Kidney (tissue), 2 donors: ENCODE measurements around a stretch of chr5.

DNA sequence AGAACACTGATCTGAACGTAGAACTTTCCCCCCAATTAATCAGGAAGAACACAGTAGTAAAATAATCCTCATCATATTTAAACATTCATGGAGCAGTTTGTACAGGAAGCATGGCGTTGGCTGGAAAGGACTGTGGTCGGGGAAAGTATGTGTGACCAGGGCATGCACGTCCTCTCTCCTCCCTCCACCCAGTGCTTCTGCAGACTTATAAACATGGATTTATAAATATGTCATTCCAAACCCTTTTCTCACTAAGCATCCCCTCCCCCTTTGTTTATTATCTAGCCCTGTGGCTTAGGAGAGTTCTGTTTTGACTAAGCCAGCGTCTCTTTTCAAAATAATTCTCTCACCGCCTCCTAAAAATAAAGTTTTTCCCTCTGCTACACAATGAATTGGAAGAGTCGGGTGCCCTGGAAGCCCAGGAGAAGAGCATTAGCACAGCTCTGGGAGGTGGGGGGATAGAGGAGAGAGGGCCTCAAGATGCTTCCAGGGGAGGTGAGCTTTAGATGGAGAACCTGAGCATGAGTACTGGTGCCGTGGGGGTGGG lies 70.4 kb upstream of the DAP start:
- PRO-cap = no peak
- RRBS = no CpG with 5 or more reads among the region's 8 CpGs

- PRO-cap = no peak
- RRBS = no CpG with 5 or more reads among the region's 6 CpGs
Observed at GRCh38 chr5:10962121-10962434, 201.0 kb upstream of the DAP start.

GRCh38 chr5:11760850-11761330 lies 143.4 kb downstream of the CTNND2 start:
- PRO-cap = no peak
- RRBS = no CpG with 5 or more reads among the region's 9 CpGs

DNA sequence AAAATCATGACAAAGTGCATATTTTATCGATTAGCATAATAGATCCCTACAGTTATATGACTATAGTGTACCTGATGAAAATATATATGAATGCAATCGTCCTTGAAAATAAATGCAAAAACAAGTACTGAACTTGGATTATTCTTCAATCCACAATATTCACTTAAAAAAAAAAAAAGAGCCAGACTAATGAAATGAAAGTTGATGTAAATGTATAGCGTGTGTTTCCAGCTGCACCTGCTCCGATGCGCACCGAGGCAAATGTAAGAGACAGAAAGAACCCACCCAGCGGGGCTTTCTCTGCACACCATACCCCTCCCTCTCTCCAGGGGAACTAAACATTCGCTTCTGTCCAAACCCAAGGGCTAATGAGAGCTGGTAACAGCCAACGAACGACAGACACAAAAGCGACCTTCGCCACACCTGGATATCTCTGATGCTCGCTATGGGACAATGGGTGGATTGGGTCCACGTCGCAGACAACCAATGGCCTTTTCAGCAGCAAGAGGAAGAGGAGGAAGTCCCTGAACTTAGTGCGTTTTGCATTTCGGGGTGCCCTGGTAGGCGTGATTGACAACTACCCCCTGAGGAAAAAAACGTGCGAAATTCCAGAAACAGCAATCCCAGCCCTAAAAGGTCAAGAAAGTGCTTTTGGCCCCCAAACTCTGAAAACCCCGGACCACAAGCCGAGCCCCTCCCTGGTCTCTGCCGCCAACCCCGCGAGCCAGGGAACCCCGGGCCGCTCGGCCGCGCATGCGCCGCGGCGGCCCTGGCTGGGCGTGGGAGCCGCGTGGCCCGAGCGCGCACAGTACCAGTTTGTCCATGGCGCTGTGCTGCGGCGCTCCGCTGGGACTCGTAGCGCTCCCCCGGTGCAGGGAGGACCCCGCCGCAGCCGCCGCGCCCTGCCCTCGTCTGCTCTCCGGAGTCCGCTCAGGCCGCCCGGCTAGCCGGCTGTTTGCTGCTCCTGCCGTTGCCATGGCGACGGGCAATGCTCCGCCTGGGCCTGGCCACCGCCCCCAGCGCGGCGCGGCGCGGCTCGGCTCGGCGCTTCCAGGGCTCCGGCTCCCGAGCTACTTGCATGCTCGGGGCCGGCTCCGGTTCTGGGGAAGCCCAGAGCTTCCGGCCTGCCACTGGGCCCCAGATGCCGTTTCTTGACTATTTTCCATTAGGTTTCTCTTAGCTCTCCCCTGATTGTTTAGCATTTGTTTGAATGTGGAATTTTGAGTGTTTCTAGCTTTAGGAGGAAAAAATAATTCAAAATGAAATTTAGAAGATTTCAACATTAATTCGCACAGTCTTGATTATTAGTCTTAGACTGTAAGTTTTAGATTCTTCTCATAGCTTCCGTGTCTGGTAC lies 66.8 kb upstream of the DNAH5 start:
- PRO-cap = bidirectional peak, plus-strand start at position 814 of the sequence, minus-strand start at position 745 of the sequence; bidirectional peak, plus-strand start at position 1,068 of the sequence, minus-strand start at position 914 of the sequence
- RRBS = under 1% methylated on average over 39 of the region's 81 CpGs

- PRO-cap = no peak
- RRBS = no CpG with 5 or more reads among the region's 7 CpGs
Observed at GRCh38 chr5:14172084-14173047, 29.2 kb downstream of the TRIO start.

- PRO-cap = no peak
- RRBS = no CpG with 5 or more reads among the region's 2 CpGs
Observed at GRCh38 chr5:14186081-14186507, 43.0 kb downstream of the TRIO start.

DNA sequence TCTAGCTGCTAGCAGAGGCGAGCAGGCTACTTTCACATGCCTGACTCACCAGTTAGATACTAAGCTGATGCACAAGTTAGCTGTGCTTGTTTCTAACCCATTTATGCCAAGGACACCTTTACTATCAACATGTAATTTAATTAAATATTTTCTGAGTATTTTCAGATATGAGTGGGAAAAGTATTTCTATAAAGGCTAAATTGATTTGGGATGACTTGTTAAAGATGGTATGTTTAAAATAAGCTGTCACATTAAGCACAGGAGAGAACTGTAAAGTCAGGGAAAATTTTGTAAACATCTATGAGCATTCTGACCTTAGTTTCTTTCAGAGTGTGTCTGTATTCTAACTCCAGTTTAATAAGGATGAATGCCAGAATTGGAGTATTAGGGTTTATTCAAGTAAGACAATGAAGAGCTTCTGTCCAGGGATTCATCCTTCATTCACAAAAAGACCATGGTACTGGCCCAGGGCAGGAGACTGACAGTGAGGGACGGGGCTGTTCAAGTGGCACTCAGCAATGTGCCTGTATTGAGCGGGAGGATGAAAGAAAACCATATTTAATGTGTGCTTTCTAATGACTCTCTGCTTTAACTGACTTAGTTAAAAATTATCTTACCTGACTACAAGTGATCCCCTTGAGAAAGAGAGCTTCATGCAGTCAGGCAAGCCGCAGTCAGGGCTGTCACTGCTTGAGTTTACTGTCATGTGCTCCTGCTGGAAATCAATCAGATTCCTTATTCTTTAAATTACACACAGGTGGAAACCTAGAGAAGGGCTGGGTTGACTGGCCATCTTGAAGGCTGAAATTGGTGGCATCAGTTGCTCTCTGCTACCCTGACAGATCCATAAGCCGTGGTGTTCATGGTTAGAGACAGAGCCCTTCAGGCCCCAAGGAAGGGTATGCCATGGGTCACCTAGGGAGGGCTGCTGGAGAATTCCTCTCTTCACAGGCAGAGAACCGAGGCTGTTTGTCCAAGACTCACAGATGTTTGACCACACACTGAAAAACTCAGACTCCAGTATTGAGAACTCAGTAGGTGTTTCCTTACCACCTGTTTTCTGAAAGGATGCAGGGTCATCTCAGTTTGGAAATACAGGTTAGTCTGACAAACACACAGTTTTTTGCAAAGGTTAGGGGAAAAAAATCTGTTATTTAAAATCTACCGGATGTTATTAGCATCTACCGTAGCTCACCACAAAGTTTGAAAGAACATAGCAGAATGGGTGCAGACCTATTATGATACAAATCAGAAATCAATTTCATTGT lies 70.7 kb downstream of the TRIO start:
- PRO-cap = no peak
- RRBS = no CpG with 5 or more reads among the region's 8 CpGs

DNA sequence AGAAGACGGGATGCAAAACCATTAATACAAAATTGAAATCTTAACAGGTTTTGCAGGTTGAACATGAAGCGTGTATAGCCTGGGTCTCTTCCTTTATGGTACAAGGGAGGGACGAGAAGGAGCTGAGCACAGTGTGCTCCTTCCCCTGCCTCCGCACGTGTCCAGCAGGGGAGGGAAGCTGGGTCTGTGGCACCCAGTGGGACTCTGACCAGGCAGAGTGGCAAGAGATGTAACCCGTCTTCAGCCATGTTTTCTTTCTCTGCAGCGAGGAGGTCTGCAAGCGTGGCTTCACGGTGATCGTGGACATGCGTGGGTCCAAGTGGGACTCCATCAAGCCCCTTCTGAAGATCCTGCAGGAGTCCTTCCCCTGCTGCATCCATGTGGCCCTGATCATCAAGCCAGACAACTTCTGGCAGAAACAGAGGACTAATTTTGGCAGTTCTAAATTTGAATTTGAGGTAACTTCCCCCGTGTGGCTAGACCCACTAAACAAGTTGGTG lies 143.5 kb downstream of the TRIO start:
- PRO-cap = no peak
- RRBS = no CpG with 5 or more reads among the region's 12 CpGs

DNA sequence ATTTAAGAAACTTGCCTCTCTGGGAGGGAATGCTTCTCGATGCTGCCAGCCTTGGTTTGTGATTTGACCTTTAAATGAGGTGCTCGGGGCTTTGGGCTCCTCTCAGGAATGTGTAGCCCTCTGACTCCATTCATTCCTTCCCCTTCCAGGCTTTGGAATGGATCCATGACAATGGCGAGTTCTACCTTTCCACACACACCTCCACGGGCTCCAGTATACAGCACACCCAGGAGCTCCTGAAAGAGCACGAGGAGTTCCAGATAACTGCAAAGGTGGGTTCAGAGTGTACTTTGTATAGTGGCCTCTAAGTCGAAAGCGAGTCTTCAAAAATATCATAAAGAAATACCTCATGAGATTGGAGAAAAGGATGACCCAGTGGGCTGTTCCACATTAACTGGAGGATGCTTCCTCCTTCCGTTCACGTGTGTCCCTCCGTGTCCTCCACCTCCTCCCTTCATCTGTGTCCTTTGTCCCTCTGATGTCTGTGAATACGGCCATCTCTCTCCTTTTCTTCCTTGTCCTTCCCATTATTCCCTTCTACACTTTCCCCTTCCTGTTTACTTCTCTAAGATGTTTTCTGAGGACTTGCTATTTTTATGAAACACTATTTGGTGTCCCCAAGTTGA lies 200.5 kb upstream of the OTULINL start:
- PRO-cap = no peak
- RRBS = no CpG with 5 or more reads among the region's 11 CpGs

GRCh38 chr5:14492181-14492997 lies 89.2 kb upstream of the OTULINL start:
- PRO-cap = no peak
- RRBS = no CpG with 5 or more reads among the region's 25 CpGs

DNA sequence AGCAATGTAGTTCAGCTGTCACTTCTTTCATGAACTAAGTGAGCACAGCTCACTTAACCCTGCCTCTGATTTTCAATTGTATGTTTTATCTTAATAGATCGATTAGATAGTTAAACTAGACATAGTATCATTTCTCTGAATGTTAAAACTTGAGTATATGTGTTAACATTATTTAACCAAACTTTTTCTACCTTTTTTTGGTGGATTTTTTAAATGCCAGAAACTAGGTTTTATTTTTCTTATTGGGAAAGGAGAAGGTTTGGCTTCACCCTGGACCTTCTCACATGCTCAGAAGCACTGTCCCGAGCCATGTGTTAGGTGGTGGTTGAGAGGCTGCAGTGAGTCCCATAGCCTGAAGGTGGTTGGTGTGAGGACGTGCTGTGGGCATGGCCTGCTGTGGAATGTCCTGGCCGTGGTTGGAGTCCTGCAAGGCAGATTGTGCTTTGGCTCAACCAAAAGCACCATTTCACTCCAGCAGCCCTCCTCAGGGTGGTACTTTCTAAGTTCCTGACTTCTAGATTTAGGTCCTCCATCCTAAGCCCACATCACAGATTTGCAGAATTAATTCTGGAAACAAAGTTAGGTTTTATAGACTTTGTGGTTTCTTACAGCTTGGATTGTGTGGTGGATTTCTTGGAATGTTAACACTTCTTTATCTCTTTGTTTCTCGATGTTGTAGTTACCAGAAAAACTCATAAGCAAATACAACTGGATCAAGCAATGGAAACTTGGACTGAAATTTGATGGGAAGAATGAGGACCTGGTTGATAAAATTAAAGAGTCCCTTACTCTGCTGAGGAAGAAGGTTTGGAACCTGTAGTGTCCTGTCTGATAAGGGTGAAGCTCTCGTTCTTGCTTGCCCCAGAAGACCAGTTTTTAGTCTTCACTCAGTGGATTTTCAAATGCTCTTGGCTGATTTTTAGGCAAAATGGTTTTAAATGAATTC lies 22.6 kb downstream of the OTULIN start:
- PRO-cap = no peak
- RRBS = no CpG with 5 or more reads among the region's 6 CpGs

DNA sequence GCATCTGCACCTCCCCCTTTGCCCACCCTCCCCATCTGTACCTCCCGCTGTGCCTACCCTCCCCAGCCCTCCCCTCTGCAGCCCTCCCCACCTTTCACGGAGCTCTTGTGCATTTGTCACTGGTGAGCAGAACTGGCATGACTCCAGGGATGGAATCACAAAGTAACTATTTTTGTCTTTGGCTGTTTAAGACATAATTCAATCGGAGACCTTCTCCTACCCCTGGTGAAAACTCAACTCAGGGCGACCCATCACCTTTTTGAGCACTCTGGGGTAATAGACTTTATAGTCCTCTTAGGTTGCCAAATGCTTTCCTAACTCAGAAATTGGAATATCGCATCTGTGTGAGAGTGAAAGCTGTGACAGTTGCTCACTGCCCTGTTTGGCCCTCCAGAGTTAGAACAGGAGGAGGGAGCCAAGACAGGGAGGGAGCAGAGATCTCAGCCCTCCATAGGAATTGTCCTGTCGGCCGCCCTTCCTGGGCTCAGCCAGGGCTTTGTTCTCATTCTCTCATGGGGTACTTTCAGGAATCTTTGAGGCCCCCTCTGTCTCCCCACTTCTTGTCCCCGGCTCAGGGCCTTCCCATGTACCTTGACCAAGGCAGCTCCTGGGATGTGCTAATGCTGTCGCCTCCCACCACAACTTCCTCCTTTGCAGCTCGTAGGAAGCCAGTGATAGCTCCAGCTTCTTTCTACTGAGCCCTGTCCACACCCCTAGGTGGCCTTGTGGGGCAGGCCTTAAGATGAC lies 36.3 kb downstream of the OTULIN start:
- PRO-cap = no peak
- RRBS = no CpG with 5 or more reads among the region's 10 CpGs

- PRO-cap = no peak
- RRBS = no CpG with 5 or more reads among the region's 11 CpGs
Observed at GRCh38 chr5:14809318-14810208, 62.0 kb downstream of the ANKH start.

DNA sequence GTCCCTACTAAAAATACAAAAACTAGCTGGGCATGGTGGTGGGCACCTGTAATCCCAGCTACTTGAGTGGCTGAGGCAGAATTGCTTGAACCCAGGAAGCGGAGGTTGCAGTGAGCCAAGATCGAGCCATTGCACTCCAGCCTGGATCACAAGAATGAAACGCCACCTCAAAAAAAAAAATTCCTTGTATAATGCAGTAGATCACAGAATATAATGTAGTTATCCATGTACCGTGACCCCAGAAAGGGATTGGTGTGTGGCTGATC lies 23.6 kb upstream of the ANKH start:
- PRO-cap = no peak
- RRBS = no CpG with 5 or more reads among the region's 4 CpGs

GRCh38 chr5:15510096-15510506 lies 10.1 kb downstream of the FBXL7 start:
- PRO-cap = no peak
- RRBS = no CpG with 5 or more reads among the region's 1 CpG

GRCh38 chr5:15696933-15697283 lies 196.9 kb downstream of the FBXL7 start:
- PRO-cap = no peak
- RRBS = no CpG with 5 or more reads among the region's 1 CpG

DNA sequence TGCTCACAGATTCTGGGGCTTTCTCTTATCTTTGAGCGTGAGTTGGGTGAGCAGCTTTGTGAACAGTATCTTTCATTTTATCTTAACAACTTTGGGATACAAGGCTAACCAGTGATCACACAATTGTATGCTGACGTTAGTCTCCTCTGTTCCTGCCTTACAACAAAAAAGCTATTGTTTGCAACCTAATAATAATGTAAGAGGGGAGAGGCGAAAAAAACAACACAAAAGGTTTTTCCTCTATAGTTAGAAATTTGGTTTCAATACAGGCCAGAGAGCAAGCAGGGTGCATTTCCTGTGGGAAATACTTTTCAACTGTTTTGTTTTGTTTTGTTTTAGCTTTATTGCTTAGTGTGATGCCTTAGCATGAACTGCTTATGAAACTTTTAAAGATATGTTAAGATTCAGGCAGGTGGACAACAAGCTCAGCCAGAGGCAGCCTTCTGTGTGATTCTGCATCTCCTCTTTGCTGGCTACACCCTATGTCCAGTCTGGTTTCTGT lies 294.7 kb downstream of the FBXL7 start:
- PRO-cap = no peak
- RRBS = no CpG with 5 or more reads among the region's 3 CpGs

DNA sequence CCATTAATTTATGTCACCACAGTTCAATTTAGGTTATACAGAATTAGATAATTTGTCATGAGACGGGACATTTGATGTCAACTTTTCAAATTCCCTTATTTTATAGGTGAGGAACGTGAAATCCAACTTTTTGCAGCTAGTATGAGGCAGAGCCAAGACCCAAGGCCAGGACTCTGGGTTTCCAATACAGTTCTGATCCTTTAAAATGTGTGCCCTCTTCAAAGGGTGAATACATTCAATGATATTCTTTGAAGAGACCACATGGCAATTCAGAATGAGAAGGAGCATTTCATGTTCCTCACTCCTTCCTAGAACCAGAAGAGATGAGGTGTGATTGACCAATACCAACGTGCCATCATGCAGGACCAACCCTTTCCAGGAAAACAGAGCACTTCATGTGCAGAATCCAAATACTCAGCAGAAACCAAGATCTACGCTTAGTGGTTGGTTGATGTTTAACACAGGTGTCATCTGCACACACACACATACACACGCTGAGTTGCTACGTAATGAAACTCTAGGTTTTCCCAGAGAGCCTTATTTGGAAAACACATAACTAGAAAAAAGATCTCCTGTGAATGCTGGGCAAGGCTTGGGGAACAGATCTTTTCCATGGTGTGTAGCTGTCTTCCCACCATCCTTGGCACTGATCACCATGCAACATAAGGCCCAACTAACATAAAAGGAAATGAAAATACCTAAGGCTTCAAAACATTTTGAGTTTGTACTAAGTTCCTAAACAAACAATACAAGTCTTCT lies 21.0 kb upstream of the ZNF622 start:
- PRO-cap = no peak
- RRBS = no CpG with 5 or more reads among the region's 6 CpGs

DNA sequence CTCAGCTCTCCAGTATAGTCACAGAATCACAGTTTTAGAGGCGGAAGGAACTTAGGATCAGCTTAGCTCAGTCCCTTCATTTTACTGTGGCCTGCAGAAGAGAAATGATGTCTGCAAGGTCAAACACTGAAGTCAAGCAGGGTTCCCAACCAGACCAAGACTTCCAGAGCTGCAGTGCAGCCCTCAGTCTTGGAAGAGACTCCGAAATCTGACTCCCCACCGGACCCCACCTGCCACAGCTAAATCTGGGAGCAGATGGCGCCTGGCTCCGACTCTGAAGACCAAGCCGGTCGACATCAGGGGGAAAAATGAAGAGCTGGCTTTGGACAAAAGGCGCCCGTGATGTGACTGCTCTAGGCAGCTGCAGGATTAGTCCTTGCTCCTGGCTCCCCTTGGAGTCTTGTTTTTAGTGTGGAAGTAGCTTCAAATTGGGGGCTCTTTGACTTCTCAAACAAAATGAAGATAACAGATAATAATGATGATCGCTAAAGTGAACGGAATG lies 72.4 kb upstream of the ZNF622 start:
- PRO-cap = no peak
- RRBS = 92% methylated on average over 4 of the region's 11 CpGs

DNA sequence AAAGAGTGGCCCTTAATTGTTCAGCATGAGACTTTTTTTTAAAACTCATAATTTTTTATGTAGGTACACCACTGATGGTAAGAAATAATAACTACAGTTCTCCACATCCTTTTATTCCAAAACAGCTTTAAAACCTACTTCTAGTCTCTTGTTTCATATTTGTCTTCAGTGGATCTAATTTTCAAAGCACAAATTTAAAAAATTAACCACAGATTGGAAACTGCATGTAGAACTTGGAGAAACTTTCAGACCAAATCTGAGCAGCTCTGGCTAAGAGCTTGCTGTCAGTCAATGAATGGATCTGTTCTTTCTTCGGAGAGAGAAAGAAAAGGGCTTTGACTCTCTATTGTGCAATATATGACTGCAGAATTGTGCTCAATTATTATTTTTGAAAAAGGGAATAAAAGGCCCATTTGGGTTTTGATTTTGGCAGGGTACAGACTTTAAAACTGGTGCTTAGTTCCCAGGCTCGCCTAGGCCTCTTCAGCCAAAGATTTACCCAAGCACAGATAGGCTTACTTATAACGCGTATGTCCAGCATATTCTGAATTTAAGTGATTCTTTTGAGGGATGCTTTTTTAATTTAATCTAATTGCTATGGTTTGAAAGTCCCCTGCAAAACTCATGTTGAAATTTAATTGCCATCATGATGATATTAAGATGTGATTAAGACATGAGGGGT lies 59.4 kb downstream of the RETREG1 start:
- PRO-cap = no peak
- RRBS = no CpG with 5 or more reads among the region's 4 CpGs